Metastatic Lung Carcinoma in the Adrenal Gland (tissue), 1 donor: Measurements from ENCODE around the genes TOMM40, NKPD1, TRAPPC6A, EXOC3L2 and PPP1R13L.

GRCh38 chr19:44859746-44860297 lies 13.7 kb downstream of the NECTIN2 start:
- PRO-cap: no peak

- PRO-cap: bidirectional peak, plus-strand start at chr19:44878713, minus-strand start at chr19:44878612
Measured at GRCh38 chr19:44878135-44878963, 12.7 kb upstream of the TOMM40 start.

DNA sequence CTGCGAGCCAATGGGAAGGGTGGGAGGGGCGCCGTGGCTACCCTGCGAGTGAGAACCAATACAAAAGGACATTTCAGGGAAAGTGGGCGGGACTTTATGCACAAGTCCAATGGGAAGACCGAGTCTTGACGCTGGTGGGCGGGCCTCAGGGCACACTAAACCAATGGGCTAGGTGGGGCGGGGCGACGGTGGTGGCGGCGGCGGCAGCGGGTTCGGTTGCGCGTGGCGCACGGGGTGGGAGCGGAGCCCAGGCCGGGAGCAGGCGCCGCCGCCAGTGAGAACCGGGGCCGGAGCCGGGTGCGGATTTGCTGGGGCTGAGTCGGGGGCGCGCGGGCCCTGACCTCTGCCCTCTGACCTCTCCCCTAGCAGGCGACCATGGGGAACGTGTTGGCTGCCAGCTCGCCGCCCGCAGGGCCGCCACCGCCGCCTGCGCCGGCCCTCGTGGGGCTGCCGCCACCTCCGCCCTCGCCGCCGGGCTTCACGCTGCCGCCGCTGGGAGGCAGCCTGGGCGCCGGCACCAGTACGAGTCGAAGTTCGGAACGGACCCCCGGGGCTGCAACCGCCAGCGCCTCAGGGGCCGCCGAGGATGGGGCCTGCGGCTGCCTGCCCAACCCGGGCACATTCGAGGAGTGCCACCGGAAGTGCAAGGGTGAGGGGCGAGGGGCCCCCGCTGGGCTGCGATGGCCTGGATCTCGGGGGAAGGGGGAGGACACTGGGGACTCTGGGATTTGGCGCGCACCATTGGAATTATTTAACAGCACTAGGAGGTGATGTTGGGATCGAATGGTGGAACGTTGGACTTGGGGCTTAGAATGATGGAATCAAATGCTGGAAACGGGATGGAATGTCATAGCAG lies at the start of gene TOMM40:
TOMM40 (plus strand) TSS at position 214 of the 856 bp plus-strand sequence.
- PRO-cap: unidirectional peak, plus-strand start at position 215 of the sequence

- PRO-cap: no peak
Measured at GRCh38 chr19:44955478-44956021, 370 bp downstream of the CLPTM1 start.

DNA sequence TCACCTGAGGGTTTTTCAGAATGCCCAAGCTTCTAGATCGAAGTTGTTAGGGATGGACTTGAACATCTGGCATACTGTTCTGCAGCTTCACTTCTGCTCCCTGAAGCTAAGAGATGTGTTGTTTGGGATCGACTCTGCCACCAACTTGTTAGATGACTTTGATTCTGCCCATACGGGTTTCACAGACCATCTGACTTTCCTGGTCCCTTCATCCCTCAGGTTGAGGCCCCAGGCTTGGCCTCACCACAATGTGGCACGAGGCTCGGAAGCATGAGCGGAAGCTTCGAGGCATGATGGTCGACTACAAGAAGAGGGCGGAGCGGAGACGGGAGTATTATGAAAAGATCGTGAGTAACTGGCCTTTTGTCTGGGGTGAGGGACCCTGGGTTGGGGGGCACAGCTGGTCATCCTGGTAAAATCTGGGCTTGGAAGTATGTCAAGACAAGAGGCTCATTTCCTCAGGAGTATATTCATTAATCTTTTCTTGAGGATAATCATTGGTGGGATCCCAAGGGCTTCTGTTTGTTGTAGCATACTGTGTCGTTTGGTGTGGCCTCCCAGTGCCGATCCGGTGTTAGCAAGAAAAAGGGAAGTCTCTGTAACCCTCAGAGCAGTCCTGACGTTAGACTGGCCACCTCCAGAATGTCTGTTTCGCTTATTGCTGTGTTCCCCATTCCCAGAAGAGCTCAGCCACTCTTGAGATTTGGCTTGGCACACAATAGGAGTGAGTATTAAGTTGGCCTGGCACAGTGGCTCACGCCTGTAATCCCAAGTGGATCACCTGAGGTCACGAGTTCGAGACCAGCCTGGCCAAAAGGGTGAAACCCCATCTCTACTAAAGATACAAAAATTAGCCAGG lies 1.3 kb downstream of the CLASRP start:
- PRO-cap: no peak

- PRO-cap: no peak
Measured at GRCh38 chr19:45071634-45072984, 4.2 kb downstream of the ZNF296 start.

- PRO-cap: no peak
Measured at GRCh38 chr19:45077318-45077692, 1.0 kb upstream of the ZNF296 start.

DNA sequence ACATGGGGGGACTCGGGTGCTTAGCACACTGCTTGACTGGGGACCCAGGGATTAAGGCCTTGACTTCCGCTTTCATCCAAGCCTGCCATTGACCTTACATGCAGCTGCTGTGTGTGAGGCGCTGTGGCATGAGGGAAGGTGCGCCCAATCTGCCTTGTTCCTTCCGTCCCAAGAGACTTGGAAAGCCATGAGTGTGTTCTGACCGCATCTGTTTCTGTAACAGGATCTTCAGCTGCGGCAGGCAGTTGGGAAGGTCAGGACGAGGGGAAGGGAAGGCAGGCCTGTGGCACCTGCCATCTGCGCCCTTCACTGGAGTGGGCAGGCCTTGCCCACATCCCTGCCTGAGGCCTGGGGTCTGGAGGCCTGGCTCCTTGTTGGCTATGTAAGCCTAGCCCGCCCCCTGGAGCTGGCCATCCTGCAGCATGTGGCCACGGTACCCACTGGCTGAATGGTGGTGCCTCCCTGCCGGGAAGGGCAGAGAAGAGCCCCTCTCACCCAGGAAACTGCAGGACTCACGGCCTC lies 23.1 kb downstream of the PPP1R37 start:
- PRO-cap: no peak

DNA sequence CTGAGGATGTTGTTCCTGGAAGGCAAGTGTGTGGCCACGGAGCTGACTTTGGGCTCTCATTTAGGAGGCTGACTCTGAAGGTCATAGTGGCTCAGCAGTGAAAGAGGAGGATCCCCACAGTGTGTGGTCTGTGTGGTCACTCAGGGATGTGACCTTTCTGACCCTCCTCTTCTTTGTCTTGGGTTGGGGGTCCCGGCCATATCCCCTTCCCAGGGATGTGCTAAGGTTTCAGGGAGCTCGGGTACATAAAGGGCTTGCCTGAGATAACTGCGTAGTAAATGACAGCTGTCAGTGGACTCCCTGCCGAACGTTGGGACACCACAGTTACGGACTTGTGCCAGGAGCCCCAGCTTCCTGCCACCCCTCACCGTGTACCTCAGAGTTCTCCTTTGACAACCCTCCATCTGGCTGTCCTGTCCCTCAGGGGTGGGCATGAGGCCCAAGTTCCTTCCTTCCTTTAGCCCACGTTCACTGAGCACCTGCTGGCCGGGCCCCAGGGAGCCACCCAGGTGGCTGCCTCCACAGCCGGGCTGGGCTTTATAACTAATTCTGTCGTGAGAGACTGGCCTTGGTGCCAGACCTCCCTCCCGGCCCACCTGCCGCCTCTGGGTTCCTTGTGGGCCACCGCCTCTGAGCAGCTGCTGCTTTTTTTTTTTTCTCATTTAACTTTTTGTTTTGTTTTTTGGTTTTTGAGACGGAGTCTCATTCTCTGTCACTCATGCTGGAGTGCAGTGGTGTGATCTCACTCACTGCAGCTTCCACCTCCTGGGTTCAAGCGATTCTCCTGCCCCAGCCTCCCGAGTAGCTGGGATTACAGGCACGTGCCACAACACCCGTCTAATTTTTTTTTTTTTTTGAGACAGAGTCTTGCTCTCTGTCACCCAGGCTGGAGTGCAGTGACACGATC lies 25.6 kb downstream of the PPP1R37 start:
- PRO-cap: no peak

GRCh38 chr19:45160698-45161192 lies at the start of gene NKPD1:
TSS of gene NKPD1 (minus strand) at chr19:45160982.
- PRO-cap: no peak

DNA sequence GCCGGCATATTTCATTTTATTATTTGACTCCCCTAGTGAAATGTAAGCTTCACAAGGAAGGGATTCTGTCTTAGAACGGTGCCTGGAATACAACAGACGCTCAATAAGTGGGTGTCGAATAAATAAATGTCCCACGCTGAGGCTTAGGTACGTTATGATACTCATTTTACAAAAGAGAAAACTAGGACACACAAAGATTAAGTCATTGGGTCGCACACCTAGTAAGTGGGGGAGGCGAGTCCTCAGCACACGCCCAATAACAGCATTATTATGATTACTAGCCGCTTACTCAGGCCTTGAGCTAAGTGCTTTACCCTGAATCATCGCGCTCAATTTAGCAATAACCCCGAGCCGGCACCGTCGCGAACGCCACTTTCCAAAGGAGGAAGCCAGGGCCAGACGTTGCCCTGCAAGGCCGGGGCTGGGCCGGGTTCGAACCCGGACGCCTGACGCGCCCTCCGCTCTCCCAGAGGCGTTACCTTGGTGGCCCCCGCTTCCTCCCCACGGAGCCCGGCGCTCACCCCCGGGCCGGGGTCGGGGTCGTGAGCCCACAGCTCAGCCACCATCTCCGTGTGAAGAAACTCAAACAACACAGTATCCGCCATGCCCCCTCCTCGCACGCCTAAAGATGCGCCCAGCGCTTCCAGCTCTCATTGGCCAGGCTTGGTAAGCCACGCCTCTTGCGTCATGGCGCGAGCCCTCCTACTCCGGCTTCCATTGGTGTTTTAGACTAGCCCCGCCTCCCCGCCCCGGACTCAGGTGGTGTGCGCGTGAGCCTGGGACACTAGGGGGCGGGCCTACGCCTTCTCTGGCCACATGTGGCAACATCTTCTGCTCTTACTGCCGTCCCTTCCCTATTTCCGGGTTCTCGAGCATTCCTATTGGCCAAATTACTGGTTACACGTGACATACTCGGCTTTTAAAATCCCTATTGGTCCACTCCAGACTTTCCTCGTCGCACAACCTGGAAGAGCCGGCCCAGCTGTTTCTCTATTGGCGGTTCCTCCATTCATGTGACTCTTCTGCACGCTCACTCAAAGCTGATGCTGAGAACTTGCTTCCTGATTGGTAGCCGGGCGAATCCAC lies at the start of gene TRAPPC6A:
TRAPPC6A (minus strand) TSS at position 624 of the 1,086 bp plus-strand sequence.
- PRO-cap: bidirectional peak, plus-strand start at position 372 of the sequence, minus-strand start at position 331 of the sequence; unidirectional peak, minus-strand start at position 624 of the sequence; bidirectional peak, plus-strand start outside the sequence, minus-strand start at position 1,013 of the sequence

- PRO-cap: bidirectional peak, plus-strand start at chr19:45179646, minus-strand start at chr19:45179634
Measured at GRCh38 chr19:45179157-45180023, 806 bp downstream of the BLOC1S3 start.

GRCh38 chr19:45245079-45245761 lies at the start of gene EXOC3L2:
TSS of gene EXOC3L2 (minus strand) at chr19:45245407.
- PRO-cap: no peak

GRCh38 chr19:45264931-45265130 lies 13.8 kb downstream of the MARK4 start:
- PRO-cap: no peak

DNA sequence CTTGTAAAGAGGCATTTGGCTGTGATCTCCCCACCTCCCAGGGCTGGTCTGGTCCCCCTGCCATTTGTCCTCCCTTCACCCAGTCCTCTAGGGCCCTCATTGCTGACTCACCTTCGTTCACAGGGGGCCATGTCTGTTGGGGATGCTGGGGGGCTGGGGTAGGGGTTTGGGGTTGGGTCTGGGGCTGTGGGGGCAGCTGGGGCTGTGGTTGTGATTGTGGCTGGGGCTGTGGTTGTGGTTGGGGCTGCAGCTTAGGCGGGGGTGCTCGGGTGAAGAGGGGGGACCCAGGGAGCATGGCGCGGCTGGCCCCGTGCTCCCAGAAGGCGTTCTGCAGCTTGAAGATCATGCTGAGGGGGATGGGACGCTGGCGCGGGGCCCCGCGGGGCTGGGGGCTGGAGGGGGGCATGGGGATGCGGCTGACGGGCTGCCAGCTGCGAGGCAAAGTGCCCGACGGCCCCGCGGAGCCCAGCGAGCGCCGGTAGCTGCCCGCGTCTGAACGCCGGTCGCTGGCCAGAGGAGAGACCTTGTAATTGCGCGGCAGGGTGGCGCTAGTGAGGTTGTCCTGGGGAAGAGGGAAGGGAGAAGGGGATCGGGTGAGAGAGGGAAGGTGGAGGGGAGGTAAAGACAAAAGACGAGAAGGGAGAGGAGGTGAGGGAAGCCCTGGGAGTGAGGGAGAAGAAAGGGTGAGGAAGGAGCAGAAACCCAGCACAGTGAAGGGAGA lies 9.4 kb downstream of the PPP1R13L start:
- PRO-cap: no peak

DNA sequence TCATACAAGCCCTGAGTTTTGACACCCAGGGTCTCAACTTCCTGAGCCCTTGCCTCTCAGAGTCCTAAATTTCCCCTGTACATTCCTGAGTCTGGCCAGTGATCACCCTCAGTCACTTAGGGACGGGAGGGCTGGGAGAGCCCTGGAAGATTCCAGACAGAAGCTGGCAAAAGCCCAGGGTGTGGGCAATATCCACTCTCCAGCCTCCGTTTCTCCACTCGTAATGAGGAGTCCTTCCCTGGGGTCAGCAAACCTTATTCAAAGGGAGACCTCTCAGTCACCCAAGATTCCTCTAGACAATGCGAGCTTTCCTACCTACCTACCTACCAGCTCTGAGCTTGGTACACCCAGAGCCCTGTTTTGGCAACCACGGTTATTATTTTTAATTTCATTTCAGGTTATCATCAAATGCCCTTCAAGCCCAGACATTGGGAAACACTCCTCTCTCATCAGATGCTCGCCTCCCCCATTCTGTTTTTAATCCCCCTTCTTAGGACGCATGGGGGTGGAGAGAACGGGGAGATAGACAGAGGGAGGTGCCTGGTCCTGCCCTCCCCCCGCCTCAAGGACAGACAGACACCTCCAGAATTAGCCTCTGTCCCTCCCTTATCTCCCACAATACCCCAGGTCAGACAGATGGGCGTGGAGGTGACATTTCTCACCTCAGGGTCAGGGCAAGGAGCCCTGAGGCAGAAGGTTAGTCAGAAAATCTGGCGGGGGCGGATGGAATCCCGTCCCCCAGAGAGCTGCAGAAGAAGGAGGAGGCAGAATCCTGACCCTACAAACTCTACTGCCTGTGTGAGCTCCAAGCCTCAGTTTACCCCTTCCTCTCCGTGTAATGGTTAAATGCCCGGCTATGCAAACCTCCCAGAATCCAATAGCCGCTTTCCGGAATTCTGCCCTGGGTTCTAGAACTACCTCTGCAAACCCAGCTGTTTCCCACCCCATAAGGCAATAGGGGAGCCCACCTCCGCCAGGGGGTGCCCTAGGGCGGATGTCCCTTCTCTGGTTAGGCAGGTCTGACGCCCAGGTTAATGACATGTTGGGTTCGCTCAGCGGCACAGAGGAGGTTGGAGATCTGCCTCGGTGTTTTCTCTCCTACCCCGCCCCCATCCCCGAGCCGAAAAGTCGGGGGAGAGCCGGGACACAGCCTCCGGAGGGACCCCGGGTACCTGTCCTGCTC lies 1.1 kb downstream of the PPP1R13L start:
- PRO-cap: unidirectional peak, plus-strand start at position 1,061 of the sequence

GRCh38 chr19:45404976-45405941 lies at the start of gene PPP1R13L:
TSS of gene PPP1R13L (minus strand) at chr19:45405069.
- PRO-cap: bidirectional peak, plus-strand start at chr19:45405168, minus-strand start at chr19:45405052; unidirectional peak, plus-strand start at chr19:45405556

DNA sequence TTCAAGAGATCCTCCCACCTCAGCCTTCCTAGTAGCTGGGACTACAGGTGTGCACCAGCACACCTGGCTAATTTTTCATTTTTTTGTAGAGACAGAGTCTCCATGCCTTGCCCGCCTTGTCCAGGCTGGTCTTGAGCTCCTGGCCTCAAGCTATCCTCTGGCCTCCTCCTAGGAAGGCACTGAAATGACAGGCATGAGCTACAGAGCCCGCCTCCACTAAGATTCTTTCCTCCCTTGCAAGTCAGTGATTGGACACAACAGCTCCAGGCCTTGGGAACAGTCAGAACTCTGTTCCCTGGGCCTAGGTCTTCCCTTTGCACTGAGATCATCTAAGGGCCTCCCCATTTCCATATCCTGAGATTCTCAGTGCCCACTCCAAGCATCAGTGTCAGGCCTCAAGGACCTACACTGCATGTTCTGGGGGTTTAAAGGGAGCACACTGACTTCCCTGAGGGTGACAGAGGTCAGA lies 17.1 kb upstream of the ERCC1 start:
- PRO-cap: no peak

DNA sequence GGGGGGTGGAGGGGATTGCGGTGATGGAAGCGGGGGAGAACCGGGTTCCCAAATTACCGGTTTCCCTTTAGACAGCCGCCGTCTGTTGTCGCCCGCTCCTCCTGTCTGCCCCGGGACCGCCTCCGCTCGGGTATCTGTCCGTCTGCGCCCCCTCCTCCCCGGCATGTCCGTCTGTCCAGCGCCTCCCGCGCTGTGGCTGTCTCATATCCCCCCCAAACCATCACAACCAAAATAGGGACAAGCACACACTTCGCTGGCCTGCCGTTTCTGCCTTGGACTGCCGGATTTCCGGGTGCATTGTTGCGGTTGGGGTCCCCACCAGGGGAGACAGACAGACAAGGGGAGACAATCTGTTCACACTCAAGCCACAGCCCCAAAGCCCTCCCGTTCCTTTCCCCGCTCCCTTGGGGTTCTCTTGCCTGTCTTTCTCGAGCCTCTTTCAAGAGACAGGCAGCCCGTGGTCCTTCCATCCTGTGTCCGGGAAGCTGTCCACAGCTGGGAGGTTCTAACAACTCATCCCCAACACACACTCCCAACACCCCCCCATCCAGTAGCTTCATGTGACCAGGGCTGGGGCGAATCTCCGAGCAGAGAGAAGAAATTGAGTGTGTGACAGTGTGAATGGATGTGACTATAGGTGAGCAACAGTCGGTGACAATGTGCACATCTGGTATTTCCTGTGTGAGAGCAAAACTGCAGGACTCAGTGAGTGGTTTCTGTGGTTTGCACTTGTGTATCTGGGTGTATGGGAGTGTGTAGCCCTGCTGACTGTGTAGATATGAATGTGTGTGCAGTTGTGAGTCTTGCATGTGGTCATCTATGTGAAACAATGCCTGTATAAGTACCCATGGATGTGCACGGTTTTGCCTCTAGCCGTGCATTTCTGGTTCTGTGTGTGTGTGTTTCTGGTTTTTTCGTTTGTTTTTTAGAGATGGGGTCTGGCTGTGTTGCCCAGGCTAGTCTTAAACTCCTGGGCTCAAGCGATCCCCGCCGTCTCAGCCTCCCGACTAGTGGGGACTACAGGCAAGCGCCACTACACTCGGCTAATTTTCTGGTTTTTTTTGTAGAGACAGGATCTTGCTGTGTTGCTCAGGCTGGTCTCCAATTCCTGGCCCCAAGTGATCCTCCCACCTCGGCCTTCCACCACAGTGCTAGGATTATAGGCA lies 16.4 kb upstream of the FOSB start:
- PRO-cap: unidirectional peak, minus-strand start at position 479 of the sequence

GRCh38 chr19:45471917-45472249 lies 4.1 kb downstream of the FOSB start:
- PRO-cap: no peak